ENCODE measurements around a stretch of chr12.

- PRO-cap = no peak
- RAMPAGE, long total RNA, 2 experiments = no peak in any of the 2 experiments
Measured at GRCh38 chr12:124320768-124321214, 25.9 kb downstream of the RFLNA start.

GRCh38 chr12:124365655-124366544, 71.0 kb downstream of the RFLNA start:
- PRO-cap = no peak
- RAMPAGE, long total RNA, 2 experiments = no peak in any of the 2 experiments

DNA sequence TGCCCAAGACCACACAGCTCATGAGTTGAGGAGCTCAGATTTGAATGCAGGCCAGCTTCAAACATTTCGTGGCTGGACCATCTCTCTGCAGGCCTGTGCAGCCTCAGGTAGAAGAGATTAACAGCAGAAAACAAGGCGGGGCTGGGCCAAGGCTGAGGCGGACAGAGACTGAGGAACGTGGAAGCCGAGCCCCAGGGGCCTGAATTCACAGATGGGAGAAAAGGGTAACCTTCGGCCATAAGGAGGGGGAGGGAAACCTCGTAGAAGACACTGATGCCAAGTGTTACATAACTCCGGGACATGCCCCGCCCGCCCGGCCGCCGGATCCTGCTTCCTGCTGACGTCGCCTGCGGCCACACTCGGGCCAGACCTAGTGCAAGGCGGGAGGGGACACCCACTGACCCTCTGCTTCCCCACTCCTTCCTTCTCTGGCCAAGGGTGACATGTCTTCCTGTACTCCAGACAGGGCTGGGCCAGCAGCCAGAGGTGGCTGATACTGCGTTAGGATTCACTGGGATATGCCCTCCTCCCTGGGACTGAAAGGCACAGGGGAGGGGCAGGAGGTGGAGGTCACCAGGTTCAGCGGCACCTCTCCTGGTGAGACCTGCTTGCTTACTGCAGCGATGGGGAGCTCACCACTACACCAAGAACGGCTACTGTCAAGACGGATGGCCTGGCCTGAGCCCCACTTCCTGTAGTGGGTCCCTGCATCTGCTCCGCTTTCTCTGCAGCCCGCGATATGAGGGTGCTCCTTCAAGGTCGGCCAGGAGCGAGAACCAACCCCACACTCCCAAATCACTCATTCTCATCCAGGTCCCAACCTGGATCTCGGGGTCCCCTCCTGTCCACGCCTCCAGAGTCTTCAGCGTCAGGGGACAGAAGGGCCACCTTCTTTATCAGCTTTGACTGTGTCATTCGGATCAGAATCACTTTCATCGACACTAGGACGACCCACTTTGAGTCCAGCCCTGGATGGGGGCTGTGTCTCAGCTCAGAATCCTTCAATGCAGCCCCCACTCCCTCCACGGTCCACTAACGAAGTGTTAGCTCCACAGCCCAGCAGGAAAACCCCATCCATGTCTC, 87.1 kb downstream of the RFLNA start:
- PRO-cap = no peak
- RAMPAGE, long total RNA, 2 experiments = no peak in any of the 2 experiments

DNA sequence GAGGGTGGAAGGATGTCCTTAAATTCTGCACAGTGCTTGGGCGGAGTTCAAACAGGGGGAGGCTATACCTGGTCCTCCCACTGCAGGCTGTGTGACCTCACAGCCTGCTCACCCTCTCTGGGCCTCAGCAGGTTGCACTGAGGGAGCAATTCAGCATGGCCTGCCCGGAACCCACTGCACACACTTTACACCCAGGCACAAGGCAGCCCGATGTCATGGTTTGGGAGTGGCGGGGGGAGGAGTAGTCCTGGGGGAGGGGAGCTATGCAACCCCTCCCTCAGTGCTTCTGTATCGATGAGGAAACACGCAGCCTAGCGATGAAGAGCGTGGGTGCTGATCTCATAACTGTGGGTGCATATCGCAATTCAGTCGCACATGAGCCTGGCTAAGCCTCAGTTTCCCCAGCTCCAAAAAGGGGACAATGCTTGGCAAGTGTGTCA, 89.7 kb downstream of the RFLNA start:
- PRO-cap = no peak
- RAMPAGE, long total RNA, 2 experiments = no peak in any of the 2 experiments

DNA sequence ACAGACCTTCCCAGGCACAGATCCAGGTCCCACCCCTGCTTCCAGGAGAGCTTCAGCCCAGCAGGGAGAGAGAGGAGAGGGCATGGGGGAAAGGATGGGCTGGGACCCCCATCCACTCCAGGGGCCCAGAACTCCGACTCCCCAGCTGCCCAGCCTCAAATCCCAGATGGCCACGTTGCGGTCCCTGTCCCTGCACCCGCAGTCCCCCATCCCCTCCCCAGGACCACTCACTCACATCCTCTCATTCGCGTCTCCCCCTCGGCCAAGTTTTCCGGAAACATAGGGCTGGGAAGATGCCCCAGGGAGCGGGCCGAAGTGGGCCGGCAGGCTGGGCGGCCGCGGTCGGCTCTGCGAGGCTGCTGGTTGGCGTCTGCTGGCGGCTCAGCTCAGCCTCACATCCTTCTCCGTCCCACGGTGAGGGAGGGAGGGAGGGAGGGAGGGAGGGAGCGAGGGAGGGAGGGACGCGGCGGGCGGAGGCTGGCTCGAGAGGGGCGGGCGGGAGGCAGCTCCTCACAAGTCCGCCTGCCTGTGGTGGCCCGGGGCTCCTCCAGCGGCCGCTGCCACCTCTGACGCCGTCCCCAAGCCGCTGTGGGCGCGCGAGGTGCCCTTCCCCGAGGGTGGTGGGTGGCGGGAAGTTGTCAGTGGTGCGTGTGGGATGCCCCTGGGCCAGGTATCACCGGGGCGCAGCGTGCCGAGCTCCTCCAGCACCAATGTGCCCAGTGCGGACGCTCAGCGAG, 93.7 kb downstream of the RFLNA start:
- PRO-cap = bidirectional peak, plus-strand start at position 515 of the sequence, minus-strand start at position 372 of the sequence
- RAMPAGE, long total RNA, 2 experiments = no peak in any of the 2 experiments

- PRO-cap = no peak
- RAMPAGE, long total RNA, 2 experiments = no peak in any of the 2 experiments
Measured at GRCh38 chr12:124392757-124393451, 98.0 kb downstream of the RFLNA start.

- PRO-cap = no peak
- RAMPAGE, long total RNA, 2 experiments = no peak in any of the 2 experiments
Measured at GRCh38 chr12:124440451-124441195, 126.8 kb downstream of the NCOR2 start.

- PRO-cap = no peak
- RAMPAGE, long total RNA, 2 experiments = no peak in any of the 2 experiments
Measured at GRCh38 chr12:124463129-124464062, 104.0 kb downstream of the NCOR2 start.

DNA sequence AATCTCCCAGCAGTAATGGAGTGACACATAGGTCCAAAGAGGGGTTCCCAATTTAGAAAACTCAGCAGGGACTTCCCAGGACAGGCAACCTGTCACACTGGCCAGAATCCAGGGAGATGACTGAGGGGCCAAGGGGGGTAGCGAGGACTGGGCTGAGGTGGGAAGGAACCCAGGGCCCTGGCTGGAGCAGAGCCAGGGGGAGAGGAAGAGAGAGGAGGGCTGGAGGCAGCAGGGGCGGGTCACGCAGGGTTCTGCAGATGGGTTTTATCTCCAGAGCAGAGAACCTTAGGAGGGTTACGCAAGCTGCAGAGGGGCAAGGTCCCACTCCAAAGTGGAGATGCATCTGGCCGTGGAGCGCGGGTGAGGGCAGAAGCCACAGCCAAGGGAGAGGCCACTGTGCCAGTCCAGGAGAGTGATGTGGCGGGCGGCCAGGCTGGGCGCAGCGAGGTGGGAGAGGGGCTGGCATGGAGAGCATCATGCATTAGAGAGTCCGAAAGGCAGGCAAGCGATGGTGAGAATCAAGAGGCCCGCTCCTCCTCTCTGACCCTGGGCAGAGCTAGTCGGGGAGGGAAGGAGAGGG, 29.1 kb downstream of the NCOR2 start:
- PRO-cap = no peak
- RAMPAGE, long total RNA, 2 experiments = no peak in any of the 2 experiments

- PRO-cap = no peak
- RAMPAGE, long total RNA, 2 experiments = no peak in any of the 2 experiments
Measured at GRCh38 chr12:124567669-124568032, 239 bp upstream of the NCOR2 start.

DNA sequence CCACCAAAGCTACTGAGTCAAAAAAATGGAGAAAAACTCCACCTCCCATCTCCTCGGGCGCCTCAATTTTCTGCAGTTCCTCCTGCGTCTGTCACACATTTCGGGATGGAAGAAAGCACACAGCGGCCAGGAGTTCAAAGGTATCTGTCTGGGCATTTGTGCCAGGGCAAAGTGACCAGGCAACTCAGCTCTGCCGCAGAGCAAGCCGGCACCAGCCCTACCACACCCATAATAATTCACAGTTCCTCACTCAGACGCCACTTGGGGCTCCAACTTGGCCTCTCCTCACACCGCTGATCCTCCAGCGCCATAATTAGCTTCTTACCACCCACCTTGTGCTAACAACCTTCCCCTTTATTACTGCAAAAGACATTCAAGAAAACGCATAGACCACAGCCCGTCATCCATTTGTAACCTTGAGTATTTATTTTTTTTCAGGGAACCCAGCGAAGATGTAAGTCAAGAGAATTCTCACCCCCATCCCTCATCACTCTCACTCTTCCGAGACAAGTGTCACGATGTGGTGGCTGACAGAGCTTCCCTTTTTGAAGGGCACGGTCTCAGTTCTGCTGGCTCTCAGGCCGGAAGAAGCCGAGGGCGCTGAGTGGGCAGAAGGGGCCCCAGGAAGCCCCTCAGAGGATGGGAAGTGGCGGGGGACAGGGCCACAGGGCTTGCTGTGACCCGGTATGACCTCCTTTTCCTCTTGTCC, 25.2 kb upstream of the NCOR2 start:
- PRO-cap = no peak
- RAMPAGE, long total RNA, 2 experiments = no peak in any of the 2 experiments

GRCh38 chr12:124620928-124621726, 53.7 kb upstream of the NCOR2 start:
- PRO-cap = no peak
- RAMPAGE, long total RNA, 2 experiments = no peak in any of the 2 experiments

- PRO-cap = no peak
- RAMPAGE, long total RNA, 2 experiments = no peak in any of the 2 experiments
Measured at GRCh38 chr12:124676197-124676902, 108.9 kb upstream of the NCOR2 start.

GRCh38 chr12:124700919-124701563, 133.6 kb upstream of the NCOR2 start:
- PRO-cap = no peak
- RAMPAGE, long total RNA, 2 experiments = no peak in any of the 2 experiments

GRCh38 chr12:124716791-124717440, 146.7 kb downstream of the SCARB1 start:
- PRO-cap = no peak
- RAMPAGE, long total RNA, 2 experiments = no peak in any of the 2 experiments

DNA sequence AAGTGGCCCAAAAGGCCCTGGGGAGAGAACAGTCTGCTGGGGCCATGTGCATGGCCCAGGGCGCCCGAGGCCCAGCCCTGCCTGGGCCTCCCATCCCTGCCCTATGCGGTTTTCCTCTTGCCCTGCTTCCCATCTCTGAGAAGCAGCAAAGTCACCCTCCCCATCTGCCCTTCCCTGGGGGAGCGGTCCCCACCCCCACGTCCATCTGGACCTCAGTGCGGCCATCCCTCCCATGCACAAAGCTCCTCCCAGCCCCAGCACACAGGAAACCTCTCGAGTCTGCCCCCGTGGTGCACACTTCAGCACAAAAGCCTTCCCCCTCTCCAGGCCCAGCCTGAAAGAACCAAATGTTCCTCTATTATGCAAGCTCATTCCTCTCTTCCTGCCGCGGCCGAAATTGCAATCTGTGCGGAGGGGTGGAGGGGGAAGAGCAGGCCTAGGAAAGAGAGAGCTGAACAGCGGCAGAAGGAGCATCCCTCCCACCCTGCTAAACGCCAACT, 108.5 kb downstream of the SCARB1 start:
- PRO-cap = no peak
- RAMPAGE, long total RNA, 2 experiments = no peak in any of the 2 experiments

DNA sequence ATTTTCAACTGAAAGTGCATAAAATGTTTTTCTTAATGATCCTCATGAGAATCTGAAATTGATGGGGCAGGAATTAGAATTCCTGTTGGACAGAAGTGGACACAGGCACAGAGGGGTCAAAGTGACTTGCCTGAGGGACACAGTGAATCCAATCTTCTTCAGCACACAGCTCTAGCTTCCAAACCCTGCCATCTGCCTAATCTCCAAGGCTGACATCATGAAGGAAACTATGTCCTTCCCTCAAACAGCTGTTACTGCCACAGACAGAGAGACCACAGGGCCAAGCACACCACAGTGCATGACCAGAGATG, 99.0 kb downstream of the SCARB1 start:
- PRO-cap = no peak
- RAMPAGE, long total RNA, 2 experiments = no peak in any of the 2 experiments

DNA sequence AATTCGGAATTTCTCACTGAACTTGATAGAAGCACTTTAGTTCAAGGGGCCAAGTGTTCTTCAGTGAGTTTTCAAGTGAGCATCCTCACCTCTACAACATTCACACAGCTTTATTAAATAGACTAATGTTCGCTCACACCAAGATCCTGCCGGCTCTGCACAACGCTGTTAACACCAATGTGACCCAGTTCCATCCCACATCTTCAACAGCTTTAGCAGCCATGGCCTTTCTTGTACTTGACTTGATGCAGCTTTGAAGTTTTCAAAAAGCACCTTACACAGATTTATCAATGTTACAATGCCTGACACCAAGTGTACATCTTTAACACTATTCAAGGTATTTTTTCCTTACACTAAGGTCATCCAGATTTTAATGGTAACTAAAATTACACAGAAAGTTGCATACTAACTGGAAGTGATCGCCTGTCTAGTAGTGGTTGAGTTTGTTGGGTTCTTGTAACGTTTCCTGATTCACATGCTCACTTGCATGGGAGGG, 4.4 kb downstream of the UBC start:
- PRO-cap = unidirectional peak, minus-strand start at position 164 of the sequence
- RAMPAGE, long total RNA, 2 experiments = no peak in any of the 2 experiments

DNA sequence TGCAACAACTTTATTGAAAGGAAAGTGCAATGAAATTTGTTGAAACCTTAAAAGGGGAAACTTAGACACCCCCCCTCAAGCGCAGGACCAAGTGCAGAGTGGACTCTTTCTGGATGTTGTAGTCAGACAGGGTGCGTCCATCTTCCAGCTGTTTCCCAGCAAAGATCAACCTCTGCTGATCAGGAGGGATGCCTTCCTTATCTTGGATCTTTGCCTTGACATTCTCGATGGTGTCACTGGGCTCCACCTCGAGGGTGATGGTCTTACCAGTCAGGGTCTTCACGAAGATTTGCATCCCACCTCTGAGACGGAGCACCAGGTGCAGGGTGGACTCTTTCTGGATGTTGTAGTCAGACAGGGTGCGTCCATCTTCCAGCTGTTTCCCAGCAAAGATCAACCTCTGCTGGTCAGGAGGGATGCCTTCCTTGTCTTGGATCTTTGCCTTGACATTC, 2.8 kb downstream of the UBC start:
- PRO-cap = no peak
- RAMPAGE, long total RNA, 2 experiments = no peak in any of the 2 experiments

- PRO-cap = bidirectional peak, plus-strand start at chr12:124915400, minus-strand start at chr12:124915303
- RAMPAGE, long total RNA, 2 experiments = no peak in any of the 2 experiments
Measured at GRCh38 chr12:124915180-124915572, 726 bp upstream of the UBC start.

All from breast epithelium (tissue), 2 donors.